Metastatic Breast Carcinoma in the Brain (tissue), 10 donors: ENCODE measurements around a stretch of chr3.

DNA sequence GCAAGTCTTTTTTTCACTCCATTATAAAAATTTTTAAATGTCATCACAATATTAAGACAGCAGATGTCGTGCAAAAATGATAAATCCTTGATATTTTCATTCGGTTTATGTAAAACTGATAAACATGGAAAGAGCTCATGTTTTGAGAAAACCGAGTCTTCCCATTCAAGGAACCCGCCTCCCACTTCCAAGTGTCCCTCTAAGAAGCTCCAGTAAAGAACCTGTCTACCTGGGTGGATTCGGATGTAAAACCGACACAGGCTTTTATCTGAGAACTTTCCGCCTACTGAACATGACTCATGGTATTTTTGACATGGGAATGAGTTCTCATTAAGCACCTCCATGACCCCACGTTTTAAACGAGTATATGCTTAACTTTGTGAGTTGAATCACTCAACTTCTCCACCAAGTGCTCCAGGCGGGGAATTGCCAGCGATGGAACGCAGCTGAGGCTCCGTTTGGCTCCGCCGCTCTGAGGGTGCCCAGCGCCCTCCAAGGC is 119.8 kb downstream of the LMLN start:
- PRO-cap, 10 experiments: no peak in any of the 10 experiments